Pulmonary lymph node (tissue), 1 donor: ENCODE data around the gene IER5L.

- PRO-cap: no peak
Observed at GRCh38 chr9:129038507-129038898, 2.1 kb downstream of the MIGA2 start.

GRCh38 chr9:129064495-129064951 lies 16.4 kb upstream of the DOLPP1 start:
- PRO-cap: no peak

DNA sequence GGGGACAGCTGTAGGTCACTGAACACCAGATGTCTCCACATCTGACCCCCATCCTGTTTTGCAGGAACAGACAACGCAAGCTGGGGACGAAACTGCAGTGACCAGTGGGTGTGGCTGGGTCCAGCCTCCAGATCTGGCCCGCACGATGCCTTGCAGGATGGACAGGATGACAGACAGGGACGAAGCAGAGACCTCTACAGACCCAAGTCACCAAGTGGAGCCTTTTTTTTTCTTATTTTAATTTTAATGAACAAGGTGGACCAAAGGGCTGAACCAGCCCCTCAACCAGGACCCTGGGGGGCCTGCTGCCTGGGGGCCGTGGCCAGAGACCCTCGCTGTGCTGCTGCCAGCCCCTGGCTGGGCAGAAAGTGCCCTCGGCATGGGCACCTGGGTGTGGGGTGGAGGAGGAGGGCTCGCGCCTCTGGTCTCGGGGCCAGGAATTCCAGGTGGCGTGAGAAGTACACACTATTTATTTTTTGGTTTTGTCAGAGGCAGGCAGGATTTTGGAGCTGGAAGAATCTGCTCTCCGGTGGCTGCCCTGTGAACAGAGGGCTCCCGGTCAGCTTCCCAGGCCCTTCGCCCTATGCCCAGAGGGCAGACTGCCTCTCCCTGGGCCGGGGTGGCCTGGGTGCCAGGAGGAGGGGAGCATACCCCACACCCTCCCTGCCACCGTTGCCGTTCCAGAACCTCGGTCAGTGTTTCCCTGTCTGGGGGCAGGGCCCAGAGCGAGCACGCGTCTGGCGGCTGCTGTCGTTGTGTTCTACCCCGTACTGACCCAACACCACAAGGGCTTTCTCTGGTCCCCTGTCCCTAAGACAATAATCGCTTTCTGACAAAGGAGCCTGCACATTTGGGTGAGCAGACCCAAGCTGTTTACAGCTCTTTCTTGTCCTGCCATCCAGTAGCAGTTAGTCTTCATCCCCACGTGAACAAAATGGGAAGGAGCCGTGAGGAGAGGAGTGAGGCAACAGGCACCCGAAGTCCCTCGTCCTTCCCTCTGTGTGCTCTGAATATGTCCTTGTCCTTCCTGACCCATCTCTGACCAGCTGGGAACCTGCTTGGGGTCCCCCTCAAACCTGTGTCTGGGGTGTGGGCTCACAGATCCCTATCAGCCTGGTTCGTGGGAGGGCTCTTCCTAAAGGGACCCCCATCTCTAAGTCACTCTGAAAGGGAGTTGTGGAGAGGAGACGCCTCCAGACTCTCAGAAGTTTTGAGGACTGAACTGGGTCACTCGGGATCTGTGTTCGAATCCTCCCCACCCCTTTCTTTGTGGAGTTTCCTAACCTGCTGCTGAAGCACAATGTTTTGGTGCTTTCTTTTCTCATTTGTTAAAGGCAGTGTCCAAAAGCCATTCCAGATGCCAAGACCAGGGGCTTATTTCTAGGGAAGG lies 8.5 kb downstream of the DOLPP1 start:
- PRO-cap: no peak

DNA sequence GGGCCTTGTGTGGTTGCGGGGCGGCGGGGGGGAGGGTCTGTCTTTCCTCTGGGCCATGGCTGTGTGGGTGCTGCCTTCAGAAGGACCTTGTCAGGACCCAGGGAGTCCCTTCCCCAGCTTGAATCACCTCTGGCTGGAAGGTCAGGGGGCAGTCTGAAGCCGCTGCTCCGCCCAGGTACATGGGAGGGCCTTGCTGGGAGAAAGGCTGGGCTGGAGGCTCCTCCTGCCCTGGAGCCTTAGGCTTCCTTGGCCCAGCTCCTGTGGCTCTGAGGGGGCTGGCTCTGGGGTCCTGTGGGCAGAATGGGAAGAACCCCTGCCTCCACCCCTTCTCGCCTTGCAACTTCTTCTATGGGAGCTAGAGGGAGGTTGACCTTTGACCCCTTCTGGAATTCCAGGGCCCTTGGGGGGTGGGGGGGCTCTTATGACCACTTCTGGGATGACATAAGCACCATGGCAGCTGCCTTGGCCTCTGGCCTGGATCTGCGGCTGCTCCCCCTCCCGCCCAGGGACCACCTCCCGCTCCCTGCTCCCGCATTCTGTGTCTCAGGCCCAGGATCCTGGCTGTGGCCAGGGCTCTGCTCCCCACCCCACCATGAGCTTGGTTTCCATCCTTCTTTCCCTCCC lies 32.2 kb downstream of the IER5L start:
- PRO-cap: unidirectional peak, minus-strand start at position 131 of the sequence; bidirectional peak, plus-strand start at position 539 of the sequence, minus-strand start at position 260 of the sequence

DNA sequence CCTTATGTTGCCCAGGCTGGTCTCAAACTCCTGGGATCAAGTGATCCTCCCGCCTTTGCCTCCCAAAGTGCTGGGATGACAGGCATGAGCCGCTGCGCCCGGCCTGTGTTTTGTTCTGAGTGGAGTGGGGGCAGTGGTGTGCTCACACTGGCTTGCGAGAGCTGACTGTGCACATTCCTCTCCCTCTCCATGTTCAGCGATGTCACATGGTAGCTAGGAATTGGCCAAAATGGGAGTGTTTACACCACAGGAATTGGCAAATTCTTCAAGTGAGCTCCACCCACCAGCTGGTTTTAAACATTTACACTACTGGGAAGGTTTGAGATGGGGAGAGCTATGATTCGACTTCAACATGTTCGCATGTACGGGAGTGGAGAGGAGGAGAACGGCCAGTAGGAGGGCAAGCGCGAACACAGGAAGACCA lies 16.8 kb downstream of the IER5L start:
- PRO-cap: no peak

DNA sequence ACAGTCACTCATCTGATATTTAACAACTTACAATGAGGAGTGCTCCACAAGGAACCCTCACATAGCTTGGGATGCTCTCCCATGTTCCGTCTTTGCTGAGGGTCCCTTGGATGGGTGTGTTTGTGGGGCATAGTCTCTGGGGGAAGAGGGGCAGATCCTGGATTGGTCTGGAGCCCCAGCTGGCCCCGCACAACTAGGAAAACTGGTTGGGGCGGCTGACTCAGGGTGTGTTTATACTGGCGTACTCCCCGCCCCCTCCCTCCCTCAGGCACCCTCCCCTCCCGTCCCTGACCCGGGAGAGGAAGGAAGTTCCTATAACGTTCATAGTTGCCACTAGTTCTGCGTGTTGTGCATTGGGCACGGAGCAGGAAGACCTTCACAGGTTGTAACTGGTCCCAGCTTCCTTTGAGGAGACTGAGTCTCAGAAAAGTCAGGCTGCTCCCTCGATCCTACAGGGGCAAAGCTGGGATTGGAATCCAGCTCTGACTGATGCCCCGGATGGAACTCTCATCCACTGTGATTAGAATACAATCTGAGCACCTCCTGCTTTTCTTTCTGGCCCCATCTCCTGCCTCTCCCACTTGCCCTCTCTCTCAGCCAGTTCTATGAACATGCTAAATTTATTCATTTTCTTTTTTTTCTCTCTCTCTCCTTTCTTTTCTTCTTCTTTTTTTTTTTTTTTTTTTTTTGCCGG lies 11.0 kb downstream of the IER5L start:
- PRO-cap: bidirectional peak, plus-strand start at position 353 of the sequence, minus-strand start at position 204 of the sequence

- PRO-cap: bidirectional peak, plus-strand start at chr9:129178449, minus-strand start at chr9:129178257
Observed at GRCh38 chr9:129177385-129178382, at the start of gene IER5L. IER5L (minus strand) TSS chr9:129178261.

DNA sequence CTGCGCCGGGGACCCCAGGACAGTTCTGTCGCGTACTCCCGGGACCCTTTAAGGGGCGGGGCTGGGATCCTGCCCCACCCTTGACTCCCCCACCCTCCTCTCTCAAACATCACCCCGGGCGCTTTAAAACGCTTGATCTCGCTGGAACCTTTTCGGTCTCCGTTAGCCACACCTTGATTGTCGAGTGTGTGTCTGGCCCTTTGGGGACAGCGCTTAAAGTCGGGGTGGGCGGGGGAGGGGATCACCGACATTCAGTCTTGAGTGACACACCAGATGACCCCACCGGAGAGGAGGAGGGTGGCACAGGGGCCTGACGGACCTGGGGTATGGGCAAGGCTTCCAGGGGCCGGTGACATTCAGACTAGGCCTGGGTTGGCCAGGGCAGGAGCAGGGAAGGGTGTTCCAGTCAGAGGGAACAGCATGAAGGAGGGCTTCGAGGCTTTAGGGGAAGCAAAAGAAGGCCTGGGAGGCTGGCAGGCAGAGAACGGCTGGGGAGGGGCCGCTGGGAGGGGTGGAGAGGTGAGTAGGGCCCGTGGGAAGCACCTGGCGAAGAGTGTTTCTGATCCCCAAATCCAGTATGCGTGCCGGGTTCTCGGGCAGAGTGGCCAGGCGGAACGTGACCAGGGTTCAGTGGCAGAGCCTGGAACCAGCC lies 25.2 kb upstream of the IER5L start:
- PRO-cap: no peak

- PRO-cap: no peak
Observed at GRCh38 chr9:129225859-129226250, 47.8 kb upstream of the IER5L start.

DNA sequence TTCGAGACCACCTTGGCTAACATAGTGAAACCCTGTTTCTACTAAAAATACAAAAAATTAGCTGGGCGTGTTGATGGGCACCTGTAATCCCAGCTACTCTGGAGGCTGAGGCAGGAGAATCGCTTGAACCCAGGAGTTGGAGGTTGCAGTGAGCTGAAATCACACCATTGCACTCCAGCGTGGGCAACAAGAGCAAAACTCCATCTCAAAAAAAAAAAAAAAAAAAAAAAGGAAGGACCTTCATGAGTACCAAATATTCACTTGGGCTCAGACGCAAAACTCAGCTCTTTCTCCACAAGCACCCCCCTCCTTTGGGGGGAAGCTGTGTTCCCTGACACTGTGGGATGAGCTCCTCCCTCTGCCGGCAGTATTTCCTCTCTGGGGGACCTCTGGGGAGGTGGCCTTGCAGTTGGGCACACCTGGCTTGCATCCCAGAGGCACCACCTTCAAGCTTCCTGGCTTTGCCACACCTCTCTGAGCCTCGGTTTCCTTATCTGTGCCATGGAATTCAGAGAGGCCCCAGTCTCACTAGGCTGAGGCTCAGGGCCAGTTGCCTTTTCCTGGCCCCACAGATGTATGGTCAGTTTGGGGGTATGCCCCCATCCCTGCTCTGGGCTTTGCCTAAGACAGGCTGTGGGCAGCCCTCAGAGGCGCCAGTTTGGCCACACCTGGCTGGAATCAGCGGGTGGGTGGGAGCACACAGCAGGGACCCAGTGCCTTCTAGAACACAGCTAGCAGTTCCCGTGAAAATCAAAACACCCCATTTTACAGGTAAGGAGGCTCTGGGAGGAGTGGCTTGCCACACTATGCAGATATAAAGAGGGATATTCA lies 157.4 kb upstream of the IER5L start:
- PRO-cap: no peak

DNA sequence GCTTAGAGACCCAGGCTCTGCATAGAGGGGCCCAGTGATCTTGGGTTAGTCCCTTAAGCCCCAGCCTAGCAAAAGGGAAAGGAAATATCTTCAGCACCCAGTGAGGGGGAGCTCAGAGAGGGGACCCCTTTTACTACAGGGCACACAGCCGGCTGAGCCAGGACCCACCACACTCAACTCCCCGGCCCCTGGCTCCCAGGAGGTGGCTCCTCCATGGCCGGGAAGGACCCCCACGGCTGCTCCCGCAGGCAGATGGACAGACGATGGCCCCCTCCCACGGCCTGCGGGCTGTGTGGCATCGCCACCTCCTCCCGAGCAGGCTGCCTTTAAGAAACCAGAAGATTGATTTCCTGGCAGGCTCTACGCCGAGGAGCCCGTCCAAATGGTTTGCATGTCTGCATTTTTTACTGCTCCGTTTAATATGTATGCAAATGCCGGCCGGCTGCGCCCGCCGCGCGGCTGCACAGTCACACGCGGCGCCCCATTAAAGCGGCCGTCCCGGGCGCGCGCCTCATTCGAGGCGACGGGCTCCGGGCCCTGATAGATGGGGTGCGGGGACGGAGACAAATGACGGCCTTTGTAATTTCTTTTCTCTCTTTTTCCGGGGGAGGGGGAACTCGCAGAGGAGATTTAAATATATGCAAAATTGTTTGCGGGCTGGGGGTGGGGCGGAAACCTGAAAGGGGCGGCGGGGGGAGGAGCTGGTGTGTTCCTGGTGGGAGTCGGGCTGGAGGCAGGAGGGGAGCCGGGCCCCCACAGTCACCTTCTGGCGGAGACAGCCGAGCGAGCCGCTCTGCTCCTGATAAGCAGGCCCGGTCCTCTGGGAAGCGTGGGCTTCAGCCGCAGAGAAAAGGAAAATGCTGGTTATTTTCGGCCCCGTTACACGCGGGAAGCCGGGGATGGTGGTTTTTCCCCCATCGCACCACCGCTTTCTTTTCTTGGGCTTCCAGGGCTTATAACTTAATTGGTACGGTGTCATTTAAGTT lies 158.6 kb upstream of the IER5L start:
- PRO-cap: no peak

DNA sequence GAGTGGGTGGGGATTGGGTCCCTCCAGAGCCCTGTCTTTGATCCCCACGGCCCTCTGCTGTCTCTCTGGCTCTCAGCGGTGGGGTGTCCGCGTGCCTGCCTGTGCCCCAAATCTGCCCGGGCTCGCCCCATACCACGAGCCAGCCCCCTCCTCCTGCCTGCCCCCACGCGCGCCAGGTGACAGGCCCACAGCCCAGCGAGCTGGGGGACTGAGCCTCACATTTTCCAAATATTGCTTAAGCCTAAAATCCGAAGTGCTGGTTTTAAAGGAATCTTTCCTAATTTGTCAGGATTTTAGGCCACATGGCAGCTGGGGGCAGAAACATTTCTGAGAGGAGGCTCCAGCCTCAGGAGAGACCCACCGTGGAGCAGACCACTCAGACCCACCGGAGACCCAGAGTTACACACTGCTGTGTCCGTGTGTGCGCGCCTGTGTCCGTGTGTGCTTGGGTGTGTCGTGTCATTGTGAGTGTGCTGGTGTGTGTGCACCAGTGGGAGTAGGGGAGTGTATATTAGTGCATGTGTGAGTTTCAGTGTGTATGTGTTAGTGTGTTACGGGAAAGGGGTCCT lies 159.5 kb upstream of the IER5L start:
- PRO-cap: no peak

DNA sequence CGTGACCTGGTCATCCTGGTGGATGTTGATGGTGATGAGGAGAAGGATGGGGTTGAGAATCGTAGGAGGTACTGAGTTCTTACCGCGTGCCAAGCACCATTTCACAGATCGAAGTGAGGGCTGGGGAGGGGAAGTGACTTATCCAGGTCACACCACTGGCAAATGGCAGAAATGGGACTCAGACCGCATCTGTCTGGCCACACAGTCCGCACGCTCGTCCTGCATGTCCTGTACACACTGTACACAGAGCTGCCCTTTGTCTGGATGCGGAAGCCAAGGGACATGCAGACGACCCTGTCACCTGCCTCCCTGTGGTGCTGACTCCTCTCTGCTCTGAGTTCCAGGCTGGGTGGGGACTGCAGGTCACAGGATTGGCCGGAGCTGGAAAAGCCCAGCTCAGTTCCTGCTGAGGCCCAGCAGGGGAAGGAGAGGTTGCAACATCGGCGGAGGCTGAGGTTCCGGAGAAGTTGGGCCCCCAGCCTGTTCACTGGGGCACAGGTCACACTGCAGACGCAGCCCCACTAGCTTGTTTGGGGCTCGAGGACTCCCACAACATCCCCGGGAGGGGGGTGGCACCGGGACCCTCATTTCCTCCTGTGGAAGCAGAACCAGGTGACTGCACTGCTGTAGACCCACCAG lies 165.7 kb upstream of the IER5L start:
- PRO-cap: no peak

- PRO-cap: no peak
Observed at GRCh38 chr9:129408692-129409444, 212.0 kb downstream of the C9orf50 start.

DNA sequence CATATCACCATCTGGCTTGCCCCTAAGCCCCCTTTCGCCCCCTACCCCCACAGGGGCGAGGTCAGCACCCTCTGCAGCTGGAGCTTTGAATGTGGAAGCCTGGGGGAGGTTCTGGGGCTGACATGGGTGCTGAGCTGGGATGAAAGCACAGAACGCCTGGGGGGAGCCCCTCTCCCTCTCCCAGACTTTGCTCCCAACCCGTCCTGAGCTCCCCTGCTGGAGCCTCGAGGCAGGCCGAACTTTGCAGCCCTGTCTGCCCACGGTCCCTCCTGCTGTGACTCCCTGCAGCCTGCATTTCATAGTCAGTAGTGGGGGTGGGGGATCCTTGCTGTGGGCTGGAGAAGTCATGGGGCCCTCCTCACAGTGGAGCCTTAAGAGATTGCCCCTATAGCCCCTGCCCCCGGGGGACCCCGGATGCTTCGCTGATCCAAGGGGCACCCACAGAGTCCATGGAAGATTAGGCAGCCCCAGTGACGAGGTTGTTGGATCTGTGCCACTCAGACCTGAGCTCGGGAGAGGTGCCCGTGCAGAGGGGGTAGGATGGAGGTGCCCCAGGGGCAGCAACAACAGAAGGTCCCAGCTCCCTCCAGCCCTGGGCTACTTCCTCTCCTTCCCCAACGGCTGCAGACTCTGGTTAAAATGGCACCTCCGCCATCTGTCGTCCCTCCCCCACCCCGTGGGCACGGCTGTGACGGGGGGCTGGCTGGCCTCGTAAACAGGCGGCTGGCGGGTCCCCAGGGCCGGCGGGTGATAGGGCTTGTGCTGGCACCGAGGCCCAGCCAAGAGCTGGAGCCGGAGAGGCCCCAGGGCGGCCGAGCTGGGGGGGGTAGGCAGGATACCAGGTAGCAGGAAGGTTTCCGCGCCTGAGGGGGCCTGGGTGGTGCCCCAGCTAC lies 162.0 kb downstream of the C9orf50 start:
- PRO-cap: no peak

DNA sequence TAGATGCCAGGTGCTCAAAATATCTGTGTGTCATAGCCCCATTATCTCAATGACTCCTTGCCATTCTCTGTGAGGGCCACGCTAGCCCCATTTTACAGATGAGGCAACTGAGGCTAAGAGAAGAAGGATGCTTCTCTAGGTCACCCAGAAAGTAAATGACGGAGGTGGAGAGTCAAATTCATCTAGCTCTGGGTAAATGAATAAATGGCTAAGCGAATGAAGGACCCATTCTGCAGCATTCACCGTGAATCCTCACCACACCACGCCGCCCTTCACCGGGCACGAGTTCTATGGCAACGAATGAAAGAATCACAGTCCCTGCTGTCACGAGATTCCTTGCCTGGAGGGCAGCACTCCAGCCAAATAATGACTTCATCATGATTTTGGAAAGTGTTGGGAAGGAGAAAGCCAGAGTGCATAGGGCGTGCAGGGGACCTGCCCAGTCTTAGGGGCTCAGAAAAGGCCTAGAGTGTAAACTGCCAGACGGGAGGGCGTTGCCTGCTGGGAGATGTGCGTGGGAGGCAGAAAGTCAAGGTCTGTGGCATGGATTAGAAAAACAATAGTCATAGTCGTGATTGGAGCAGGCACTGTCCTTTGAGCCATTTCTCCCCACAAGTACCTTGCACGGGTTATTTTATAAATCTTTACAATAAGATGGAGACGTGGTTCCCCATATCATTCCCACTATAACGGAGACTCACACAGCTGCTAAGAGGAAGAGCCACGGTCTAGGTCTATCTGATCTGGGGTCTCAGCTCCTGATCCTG lies 147.1 kb downstream of the C9orf50 start:
- PRO-cap: no peak

- PRO-cap: bidirectional peak, plus-strand start at chr9:129482776, minus-strand start at chr9:129482575; bidirectional peak, plus-strand start at chr9:129483002, minus-strand start at chr9:129482957; unidirectional peak, plus-strand start at chr9:129483002
Observed at GRCh38 chr9:129482504-129483125, 138.3 kb downstream of the C9orf50 start.

DNA sequence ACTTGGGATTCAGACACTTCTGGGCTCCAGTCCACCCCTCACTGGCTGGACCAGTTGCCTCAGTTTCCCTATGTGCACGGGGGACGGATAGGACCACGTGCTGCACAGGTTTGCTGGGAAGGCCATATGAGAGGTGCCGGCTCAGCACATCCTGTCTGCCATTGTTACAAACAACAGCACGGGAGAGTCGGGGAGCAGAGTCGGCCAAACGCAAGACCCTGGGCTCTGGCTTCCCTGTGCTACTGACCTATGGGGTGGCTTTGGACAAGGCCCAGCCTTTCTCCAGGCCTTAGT lies 133.3 kb downstream of the C9orf50 start:
- PRO-cap: no peak

GRCh38 chr9:129587384-129587931 lies 33.4 kb downstream of the C9orf50 start:
- PRO-cap: no peak

- PRO-cap: no peak
Observed at GRCh38 chr9:129611045-129611463, 9.8 kb downstream of the C9orf50 start.